Pericardium (tissue), 1 donor: ENCODE measurements around the genes ZNF675 and RPSA2.

DNA sequence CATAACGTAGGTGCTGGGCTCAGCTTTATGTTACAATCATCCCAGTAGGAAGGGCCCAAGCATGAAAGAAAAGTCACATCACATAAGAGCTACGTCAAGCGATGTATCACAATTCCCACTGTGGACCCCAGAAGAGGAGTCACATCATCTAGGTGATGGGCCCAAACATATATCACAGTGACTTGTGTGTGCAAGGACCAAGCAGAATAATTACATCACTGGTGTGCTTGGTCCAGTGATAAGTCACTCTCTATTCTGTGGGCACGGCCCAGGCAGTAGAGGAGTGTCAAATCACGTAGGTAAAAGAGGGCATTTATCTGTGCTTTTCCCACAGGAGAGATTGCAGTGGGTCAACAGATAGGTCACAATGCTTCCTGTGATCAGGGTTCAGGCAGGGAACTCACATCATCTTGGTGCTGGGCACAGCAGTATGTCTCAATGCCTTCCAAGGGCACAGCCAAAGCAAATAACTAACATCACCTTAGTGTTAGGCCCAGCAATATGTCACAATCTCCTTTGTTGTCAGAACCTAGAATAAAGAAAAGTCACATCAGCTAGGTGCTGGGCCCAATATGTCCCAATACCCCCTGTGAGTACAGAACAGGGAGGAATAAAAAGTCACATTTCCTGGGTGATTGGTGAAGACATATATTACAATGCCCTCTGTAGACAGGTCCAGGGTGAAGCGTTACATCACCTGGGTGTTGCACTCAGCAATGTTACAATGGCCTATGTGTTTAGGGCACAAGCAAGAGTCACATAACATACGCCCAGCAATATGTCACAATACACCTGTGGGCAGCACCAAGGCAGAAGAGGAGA, 11.2 kb upstream of the ZNF724 start:
- RRBS = no CpG with 5 or more reads among the region's 7 CpGs

DNA sequence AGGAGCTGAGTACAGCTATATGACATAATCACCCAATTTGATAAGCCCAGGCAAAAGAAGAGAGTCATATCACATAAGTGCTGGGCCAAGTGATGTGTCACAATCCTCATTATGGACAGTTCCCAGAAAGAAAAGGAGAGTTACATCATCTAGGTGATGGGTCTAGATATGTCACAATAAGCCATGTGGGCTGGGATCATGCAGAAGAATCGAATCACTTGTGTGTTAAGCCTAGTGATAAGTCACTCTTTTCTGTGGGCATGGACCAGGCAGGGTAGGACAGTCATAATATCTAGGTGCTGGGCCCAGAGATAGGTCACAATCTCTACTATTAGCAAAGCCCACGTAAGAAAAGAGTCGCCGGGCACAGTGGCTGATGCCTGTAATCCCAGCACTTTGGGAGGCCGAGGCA, 14.1 kb upstream of the ZNF724 start:
- RRBS = no CpG with 5 or more reads among the region's 5 CpGs

DNA sequence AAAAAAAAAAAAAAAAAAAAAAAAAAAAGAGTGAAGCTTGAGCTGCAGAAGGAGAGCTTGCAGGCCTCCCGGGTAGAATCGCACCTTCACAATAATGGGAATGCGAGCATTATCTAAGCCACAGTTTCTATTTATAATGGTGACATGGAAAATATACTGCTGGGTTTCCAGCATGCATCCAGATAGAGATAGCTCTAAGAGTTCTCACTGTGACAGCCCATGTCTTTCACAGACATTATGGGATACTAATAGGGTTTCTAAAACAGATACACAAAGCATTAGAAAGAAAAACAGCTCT, 15.0 kb downstream of the ZNF91 start:
- RRBS = no CpG with 5 or more reads among the region's 3 CpGs

GRCh38 chr19:23687096-23687508, at the start of gene ZNF675:
Gene ZNF675, minus strand, starts transcription at chr19:23687212.
- RRBS = no CpG with 5 or more reads among the region's 12 CpGs

DNA sequence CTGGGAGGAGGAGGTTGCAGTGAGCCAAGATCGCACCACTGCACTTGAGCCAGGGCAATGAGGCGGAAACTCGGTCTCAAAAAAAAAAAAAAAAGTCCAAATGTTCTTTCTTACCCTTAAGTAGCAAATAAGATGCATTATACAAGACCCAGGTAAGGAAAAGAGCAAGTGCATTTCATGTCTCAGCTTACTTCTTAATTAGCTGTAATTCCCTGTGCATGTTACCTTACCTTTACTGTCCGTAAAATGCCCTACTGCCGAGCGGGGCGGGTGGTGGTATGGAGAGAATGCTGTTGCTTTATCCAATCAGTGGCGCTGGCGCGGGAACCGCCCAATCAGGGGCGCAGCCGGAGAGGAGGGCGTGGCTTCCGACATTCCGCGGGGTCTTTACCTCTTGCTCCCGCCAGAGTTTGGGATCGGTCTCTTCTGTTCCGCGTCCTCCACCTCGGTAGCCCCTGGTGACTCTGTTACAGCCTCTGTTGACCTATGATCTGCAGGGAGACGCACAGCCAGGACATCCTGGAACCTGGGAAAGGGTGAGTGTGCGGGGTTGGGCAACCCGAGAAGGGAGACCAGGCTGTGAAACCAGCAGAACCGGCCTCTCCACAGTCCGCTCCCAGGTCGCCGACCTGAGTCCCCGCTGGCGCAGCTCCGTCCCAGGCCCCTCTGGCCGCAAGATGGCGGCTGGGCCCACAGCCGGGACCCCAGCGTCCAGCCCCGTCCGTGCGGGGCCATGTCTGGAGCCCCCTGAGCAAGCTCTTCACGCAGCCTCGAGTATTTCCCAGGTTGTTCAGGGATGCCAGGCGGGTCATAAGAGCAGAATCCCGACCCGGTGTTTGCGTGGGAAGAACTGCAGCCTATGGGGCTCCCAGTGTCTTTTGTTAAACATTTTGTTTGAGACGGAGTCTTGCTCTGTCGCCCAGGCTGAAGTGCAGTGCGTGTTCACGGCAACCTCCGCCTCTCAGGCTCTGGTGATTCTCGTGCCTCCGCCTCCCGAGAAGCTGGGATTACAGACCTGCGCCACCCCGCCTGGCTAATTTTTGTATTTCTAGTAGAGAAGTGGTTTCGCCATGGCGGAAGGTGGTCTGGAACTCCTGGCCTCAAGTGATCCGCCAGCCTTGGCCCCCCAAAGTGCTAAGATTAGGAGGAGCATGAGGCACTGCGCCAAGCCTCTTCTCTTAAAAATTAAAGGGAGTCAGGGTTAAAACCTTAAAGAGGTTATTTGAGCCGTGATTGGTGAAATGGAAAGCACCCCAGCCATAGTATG, at the start of gene RPSA2:
Gene RPSA2, plus strand, starts transcription at position 406 of the 1,267 bp plus-strand sequence.
- RRBS = no CpG with 5 or more reads among the region's 60 CpGs

- RRBS = no CpG with 5 or more reads among the region's 6 CpGs
These were observed 1555.6 kb downstream of the UQCRFS1 start for GRCh38 chr19:27657391-27657619.

DNA sequence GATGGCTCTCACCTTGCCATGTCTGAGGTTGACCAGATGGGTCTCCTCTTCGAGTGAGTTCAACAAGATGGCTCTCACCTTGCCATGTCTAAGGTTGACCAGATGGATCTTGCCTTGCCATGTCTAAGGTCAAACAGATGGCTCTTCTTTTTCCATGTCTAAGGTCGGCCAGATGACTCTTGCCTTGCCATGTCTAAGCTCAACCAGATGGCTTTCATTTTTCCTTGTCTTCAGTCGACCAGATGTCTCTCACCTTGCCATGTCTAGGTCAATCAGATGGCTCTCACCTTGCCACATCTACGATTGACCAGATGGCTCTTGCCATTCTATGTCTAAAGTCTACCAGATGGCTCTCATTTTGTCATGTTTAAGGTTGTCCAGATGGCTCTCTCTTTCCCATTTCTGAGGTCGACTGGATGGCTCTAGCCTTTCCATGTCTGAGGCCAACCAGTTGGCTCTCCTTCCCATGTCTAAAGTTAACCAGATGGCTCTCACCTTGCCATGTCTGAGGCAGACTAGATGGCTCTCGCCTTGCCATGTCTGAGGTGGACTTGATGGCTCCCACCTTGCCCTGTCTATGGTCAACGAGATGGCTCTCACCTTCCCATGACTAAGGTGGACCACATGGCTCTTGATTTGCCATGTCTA, 1440.4 kb downstream of the UQCRFS1 start:
- RRBS = no CpG with 5 or more reads among the region's 7 CpGs

GRCh38 chr19:28727399-28727884, 485.5 kb downstream of the UQCRFS1 start:
- RRBS = 10% methylated on average over 32 of the region's 50 CpGs

DNA sequence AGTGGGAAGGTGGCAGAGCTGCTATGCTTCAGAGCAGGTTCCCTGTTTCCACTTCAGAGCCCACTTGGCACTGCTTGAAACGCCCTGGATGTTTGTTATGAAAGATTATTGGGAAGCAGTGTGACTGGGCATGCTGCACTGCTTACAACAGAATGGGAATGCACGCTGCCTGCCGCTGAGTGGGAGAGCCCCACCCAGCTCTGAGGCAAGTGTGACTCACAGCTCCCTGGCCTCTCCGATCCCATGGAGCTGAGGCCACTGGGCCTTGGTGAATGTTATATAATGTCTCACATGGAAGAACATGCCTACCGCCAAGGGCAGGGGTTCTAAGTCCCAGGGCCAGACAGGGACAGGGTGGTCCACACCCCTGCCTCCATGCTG, 113.7 kb downstream of the UQCRFS1 start:
- RRBS = no CpG with 5 or more reads among the region's 5 CpGs

DNA sequence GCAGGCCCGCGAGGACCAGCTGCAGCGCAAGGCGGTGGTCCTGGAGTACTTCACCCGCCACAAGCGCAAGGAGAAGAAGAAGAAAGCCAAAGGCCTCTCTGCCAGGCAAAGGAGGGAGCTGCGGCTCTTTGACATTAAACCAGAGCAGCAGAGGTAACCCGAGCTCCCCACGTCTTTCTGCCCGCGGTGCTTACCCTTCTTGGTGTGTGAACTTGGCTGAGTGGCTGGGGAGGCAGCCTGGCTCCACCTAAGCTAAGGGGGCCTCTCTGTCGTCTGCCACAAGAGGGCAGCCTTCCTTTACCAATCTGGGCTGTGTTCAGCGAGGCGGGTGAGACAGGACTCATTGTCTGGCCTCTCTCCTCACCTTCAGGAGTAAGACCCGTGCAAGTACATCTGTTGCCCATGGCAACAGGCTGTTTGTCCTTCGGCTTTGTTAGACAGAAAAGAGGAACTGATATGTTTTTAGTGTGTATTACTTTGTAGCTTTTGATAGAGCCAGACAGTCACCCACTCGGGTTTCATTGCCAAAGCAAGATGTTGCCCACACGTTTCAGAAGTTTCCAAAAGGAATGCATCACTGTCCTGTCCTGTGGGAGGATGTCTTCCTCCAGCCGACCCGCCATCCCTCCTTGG, 4.5 kb downstream of the POP4 start:
- RRBS = no CpG with 5 or more reads among the region's 20 CpGs

DNA sequence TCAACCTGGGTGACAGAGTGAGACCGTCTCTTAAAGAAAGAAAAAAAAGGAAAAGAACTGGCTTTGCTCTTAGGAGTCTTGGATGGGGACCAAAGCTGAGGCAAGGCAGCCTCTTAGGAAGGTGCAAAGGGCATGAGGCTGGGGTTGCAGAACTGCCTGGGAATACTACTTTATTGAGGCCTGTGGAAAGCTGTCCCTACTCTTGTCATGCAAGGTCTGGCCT, 870 bp upstream of the C19orf12 start:
- RRBS = no CpG with 5 or more reads among the region's 1 CpG

DNA sequence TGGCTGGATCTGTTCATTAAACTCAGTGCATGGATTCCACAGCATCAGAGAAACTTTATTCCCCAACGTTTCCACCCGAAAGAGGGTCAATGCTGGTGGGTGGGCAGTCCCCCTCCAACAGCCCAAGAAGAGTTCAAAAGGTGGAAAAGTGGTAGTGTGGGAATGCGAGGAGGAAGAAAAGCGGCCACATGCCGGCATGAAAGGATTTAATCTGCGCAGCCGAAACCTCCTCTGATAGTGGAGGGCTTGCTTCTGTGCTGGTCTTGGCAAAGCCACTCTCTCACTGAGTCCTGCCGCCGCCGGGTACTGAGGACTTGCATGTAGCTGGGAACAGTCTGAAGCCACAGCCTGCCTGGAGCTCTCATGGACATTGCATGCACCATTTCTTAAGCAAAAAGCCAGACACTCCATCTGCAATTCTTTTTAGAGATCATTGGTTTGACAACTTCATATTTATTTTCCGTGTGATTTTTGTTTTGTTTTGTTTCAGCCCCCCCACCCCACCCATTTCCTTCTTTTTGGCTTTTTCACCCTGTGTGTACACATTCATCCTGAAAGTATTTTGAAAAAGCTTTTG, 136.2 kb upstream of the ZNF536 start:
- RRBS = 12% methylated on average over 6 of the region's 11 CpGs

DNA sequence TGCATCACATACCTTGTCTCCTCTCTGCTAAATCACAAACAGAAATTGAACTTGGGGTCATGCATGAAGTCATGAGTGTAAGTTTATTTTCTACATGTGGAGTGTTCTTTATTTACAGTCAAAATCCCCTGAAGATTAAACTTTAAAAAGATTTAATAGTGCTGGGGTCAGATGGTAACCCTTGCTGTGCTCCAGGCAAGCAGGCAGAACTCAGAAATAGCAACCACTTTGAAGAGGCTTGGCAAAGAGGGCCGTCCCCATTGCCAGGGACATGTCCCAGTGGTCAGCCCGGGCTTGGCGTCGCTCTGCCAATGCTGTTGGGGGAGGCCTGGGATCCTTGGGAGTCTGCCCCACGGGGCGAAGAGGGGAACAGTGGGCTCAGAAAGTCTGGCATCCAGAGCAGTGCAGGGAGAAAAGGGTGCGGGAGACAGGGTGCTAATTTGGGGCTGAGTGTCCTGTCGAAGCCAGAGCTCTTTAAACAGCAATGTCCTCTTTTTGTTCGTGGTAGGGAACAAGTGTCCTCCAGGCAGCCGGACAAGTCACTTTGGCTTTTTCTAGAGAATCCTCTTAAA, 46.1 kb upstream of the ZNF536 start:
- RRBS = no CpG with 5 or more reads among the region's 10 CpGs

DNA sequence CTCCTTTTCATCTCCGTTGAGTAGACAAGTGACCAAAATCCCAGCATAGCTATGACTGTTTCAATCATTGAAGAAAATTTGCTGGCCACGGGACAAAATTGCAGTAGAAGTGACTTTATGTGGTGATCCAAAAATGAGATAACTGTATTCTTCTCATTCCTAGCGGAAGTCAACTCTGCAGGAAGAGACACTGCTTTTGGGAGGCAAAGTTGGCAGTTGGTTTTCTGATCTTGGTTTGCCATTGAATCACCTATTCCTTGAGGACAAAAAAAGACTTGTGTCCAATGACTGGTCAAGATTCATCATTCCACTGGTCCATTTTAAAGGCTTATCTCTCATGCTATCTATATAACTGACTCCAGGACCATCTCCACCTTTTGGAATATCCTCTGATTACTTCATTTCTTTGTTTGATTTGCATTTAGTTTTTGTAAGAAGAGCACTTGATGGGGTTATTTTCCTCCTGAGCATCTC, 454.3 kb downstream of the ZNF536 start:
- RRBS = no CpG with 5 or more reads among the region's 3 CpGs

DNA sequence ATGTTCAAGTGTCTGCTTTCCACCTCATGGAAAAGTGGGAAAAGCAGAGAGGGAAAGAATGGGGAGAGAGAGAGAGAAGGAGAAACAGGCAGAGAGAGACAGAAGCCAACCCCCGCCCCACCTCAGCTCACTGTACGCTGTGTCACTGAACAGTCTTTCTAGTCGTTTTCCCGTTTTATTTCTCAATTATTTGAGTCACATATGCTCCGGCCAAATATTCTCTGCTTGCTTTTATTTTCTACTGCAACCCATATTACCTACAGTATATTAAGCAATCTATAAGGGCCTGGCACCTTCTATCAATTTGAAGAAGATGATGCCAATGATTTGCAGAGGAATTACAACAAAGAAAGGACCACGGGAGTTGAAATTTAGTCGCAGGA, 32.5 kb downstream of the TSHZ3 start:
- RRBS = no CpG with 5 or more reads among the region's 7 CpGs

DNA sequence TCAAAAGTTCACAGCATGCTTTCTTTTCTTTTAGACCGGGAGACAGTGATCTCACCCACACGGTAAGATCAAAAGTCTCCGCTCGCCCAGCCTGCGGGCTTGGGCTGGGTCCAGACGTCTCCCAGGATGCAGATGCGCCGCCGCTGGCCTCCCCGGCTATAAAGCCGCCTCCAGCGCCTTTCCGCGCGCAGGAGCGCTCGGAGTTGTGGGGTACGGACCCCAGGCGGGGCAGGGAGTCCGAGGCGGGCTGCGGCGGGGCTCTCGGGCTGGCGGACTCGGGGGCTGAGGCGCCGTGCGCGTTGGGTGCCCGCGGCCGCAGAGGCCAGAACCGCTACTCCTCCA, 2.0 kb upstream of the TSHZ3 start:
- RRBS = 0% methylated on average over 6 of the region's 34 CpGs

GRCh38 chr19:31889817-31890101, 455.7 kb upstream of the ZNF507 start:
- RRBS = no CpG with 5 or more reads among the region's 5 CpGs

DNA sequence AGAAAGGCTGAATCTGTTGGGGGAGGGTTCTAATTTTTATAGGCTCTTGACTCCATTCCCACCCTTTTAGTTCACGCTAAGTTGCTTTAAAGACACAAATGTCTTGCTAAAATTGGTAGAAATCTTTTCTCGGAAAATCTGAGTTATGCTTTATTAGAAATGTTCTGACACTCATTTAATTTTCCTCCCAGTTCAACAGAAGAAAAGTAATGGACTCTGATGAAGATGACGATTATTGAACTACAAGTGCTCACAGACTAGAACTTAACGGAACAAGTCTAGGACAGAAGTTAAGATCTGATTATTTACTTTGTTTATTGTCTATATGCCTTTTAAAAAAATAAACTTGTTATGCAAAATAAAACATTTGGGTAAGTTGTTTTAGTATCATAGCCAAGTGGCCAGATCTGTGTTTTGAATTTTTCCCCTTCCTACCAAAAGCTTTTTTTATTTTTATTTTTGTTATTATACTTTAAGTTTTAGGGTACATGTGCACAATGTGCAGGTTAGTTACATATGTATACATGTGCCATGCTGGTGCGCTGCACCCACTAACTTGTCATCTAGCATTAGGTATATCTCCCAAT, 6.2 kb downstream of the PDCD5 start:
- RRBS = no CpG with 5 or more reads among the region's 5 CpGs

DNA sequence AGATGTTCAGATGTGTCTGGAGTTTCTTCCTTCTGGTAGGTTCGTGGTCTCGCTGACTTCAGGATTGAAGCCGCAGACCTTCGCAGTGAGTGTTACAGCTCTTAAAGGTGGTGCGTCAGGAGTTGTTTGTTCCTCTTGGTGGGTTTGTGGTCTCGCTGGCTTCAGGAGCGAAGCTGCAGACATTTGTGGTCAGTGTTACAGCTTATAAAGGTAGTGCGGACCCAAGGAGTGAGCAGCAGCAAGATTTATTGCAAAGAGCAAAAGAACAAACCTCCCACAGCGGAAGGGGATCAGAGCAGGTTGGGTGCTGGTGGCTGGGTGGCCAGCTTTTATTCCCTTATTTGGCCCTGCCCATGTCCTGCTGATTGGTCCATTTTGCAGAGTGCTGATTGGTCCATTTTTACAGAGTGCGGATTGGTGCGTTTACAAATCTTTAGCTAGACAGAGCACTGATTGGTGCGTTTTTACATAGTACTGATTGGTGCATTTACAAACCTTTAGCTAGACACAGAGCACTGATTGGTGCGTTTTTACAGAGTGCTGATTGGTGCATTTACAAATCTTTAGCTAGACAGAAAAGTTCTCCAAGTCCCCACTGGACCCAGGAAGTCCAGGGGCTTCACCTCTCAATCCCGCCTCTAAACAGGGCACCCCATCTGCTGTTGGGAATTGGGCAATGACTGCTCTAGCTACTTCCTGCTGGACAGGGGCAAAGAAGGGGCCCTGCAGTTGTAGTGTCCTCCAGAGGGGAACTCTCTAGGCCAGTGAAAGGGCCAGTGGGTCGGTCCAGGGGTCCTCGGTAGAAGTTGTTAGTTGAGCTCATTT, 1.8 kb downstream of the NUDT19 start:
- RRBS = no CpG with 5 or more reads among the region's 16 CpGs

DNA sequence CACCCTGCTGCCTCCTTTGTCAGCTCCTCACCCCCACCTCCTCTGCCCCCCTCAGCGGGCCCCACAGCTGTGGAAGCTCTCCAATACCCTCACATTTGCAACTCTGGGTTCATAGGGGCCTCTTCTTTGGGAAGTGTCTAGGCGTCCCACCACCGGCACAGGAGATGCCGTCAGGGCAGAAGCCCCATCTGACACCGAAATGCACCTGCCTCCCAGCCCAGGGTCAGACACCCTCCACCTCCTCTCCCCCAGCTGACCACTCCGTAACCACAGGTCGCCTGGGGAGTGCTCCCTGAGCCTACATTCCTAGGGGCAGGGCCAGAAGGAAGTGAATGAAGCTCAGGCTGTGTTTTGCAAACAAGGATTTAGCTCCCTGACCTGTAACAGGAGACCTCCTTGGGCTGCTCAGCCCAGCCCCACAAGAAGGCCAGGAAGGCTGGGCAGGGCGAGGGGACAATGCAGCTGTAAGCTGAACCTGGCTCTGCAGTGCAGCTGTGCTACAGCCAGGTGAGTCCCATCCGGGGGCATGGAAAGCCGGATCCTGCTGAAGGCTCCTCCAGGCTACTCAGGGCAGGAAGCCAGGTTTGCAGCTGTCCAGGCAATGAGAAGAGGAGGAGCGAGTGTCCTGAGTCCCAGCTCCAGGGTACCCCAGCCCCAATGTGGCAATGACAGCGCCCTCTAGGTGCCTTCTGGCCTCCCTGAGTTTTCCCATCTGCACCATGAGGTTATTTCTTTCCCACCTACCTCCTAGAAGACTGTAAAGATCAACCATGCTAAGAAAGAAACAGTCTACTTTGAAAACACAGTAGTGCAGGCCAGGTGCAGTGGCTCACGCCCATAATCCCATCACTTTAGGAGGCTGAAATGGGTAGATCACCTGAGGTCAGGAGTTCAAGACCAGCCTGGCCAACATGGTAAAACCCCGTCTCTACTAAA, 42.1 kb downstream of the RHPN2 start:
- RRBS = no CpG with 5 or more reads among the region's 14 CpGs